ENCODE measurements around a stretch of chr2.

DNA sequence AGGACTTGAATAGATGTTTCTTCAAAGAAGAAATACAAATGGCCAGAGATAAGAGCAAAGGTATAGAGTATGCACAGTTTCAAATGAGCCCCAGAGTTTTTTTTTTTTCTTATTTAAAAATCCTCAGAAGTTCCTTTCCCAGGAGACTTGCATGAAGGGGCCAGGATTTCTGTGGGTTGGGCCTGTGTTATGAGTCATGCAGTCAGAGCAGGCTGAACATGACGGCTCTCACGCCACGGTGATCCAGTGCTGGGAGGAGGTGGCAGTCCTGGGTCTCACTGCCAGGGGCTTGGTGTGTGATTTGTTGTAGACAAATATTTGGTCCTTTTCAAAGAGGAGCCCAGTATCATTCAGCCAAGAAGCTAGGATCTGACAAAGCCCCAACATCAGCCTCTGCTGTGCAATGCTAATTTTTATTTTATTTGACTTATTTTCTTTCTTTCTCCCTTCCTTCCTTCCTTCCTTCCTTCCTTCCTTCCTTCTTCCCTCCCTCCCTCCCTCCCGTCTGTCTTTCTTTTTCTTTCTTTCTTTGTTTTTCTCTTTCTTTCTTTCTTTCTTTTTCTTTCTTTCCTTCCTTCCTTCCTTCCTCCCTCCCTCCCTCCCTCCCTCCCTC is 10.4 kb upstream of the KCNE4 start:
- PRO-cap, 3 experiments = peak in 1 of 3 experiments; most common plus-strand start position 246 of the sequence (in 1)

- PRO-cap, 3 experiments = peak in 3 of 3 experiments; most common plus-strand start chr2:223053050 (in 1); most common minus-strand start chr2:223052936 (in 1)
These were observed 721 bp downstream of the KCNE4 start for GRCh38 chr2:223052490-223053332.

DNA sequence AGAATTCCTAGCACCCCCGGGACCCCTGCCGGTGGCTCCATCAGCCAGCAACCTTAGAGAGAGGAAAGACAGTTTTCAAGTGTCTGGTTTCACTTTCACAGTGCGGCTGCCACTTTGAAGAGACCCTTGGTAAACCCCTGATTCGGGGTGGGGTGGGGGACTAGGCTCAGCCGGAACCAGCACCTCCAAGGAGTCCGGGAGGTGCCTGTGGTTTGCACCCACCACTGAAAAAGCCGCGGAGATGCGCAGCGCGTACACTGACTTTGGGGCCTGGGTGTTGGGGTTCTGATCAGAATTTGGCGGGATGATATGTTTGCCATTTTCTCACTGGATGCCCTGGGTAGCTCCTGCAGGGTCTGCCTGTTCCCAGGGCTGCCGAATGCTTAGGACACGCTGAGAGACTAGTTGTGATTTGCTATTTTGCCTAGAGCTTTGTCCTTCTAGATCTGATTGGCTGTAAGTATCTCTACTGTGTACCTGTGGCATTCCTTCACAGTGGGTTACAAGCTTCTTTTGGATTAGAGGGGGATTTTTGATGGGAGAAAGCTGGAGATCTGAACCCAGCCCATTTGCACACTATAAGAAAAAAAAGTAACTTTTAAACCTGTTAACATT is 1.4 kb downstream of the KCNE4 start:
- PRO-cap, 3 experiments = peak in 1 of 3 experiments; most common minus-strand start position 403 of the sequence (in 1)

DNA sequence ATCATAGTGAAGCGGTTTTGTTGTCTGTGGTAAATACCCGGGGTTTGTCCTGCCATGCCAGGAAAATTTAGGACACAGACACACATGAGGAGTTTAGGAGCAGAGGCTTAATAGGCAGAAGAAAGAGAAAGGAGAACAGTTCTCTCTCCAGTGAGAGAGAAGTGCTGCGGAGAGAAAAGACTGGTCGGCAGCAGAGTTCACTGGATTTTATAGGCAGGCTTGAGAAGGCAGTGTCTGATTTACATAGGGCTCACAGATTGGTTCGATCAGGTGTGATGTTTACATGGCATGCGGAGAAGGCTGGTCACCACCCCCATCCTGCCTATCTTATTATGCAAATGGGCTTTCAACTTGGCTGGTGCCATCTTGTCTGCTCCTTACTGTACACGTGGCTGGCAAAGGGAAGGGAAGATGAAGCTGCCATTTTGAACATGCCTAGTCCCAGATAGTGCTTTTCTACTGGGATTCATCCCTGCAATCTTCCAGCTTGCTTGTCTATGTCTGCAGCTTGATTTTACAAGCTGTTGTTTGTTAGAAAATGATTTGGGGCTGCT is 113.4 kb downstream of the AP1S3 start:
- PRO-cap, 3 experiments = no peak in any of the 3 experiments

DNA sequence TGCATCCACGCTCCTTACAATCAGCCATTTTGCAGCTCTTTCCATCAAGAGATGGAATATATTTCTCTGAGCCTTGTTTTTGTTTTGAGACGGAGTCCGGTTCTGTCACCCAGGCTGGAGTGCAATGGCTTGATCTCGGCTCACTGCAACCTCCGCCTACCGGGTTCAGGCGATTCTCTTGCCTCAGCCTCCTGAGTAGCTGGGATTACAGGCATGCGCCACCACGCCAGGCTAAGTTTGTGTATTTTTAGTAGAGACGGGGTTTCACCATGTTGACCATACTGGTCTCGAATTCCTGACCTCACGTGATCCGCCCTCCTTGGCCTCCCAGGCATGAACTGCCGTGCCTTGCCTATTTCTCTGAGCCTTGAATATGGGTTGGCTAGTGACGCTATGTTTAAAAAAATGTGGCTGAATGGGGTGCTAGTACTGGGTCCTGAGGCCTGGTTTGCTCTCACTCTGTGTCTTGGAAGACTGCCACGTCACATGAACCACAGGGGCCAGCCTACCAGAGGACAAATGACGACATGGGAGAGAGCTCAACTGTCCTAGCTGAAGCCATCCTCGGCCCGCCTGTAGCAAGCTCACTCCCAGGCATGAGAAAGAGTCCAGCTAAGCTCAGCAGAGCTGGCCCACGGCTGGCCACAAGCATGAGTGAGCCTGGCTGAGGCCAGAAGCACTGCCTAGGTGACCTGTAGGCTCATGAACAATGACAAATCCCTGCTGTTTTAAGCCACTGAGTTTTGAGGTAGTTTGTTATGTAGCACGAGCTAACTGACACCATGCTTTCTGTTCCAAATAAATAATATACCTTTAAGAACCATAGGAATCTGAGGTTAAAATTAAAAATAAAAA is 14.6 kb downstream of the WDFY1 start:
- PRO-cap, 3 experiments = no peak in any of the 3 experiments

- PRO-cap, 3 experiments = no peak in any of the 3 experiments
These were observed 3.3 kb downstream of the WDFY1 start for GRCh38 chr2:223941848-223942230.

- PRO-cap, 3 experiments = no peak in any of the 3 experiments
These were observed 4.3 kb upstream of the WDFY1 start for GRCh38 chr2:223949264-223949989.

DNA sequence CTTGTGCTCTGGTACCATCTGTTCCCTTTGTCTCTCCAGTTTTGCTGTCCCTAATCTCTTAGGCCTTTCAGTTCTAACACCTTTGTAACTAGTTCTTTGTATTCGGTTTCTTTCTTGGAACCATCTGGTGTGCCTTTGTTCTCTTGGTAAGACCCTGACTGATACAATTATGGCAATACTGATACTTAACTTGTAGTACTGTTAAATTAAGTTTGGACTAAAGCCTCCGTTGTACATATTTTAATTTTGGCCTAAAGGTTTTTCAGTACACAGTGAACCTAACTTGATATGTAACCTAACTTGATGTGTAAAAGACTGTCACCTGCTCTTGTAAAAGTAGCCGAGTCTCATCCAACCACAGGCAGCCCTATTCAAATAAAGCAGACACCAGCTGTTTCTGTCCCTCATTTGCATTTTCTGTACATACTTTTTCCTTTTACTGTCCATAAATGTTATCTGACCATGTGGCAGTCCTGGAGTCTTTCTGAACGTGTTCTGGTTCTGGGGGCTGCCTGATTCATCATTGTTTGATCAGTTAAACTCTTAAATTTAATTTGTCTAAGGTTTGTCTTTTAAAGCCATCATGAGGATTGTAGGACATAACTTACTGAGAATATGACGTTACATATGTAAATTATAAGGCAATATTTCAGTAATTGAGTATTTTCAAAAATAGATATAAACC is 4.7 kb upstream of the MRPL44 start:
- PRO-cap, 3 experiments = no peak in any of the 3 experiments

- PRO-cap, 3 experiments = no peak in any of the 3 experiments
These were observed 30.3 kb downstream of the SERPINE2 start for GRCh38 chr2:224008582-224009487.

- PRO-cap, 3 experiments = peak in 2 of 3 experiments; most common plus-strand start chr2:224038479 (in 1)
These were observed 751 bp downstream of the SERPINE2 start for GRCh38 chr2:224038196-224038873.

DNA sequence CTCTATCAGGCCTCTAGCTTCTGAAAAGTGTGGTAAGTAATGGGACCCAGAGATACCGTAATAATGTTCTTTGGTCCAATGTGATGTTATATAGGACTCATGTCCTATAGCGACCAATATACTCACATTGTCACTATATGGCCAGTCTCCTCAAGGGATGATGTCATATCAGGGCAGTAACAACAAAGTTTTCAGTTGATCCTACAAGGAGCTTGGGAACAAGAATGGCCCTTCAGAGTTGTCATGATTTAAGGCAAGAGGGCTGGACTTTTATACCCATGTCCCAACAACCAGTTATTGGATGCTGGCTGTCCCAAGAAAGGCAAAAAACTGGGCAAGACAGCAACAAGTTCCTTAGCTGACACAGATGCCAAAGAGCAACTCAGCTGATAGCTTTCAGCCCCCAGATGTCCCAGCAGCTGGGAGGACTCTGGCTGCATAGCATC is 33.2 kb upstream of the SERPINE2 start:
- PRO-cap, 3 experiments = no peak in any of the 3 experiments

GRCh38 chr2:224147205-224147612 is 108.1 kb upstream of the SERPINE2 start:
- PRO-cap, 3 experiments = no peak in any of the 3 experiments

- PRO-cap, 3 experiments = no peak in any of the 3 experiments
These were observed 172.6 kb upstream of the SERPINE2 start for GRCh38 chr2:224211644-224212176.

GRCh38 chr2:224527333-224528731 is 57.3 kb downstream of the CUL3 start:
- PRO-cap, 3 experiments = no peak in any of the 3 experiments

- PRO-cap, 3 experiments = no peak in any of the 3 experiments
These were observed 42.5 kb downstream of the CUL3 start for GRCh38 chr2:224542386-224543337.

GRCh38 chr2:224553939-224554835 is 31.0 kb downstream of the CUL3 start:
- PRO-cap, 3 experiments = no peak in any of the 3 experiments

DNA sequence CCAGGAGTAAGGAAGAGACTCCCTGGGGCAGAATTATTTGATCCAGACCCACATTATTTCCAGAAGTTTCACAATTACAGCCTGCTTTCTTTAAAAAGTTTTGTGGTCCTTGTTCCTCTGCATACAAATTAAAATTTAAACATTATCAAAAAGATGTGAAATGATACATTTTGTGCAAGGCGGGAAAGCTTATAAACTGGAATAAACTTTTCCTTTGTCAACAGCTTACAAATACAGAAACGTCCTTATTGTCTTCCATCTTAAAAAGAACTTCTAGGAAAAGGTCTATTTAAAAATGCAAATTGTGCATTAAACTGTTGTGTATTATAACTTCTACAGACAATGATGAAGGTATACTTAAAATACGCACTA is 5.1 kb downstream of the CUL3 start:
- PRO-cap, 3 experiments = no peak in any of the 3 experiments

GRCh38 chr2:224774458-224775122 is 58.4 kb upstream of the CCDC195 start:
- PRO-cap, 3 experiments = no peak in any of the 3 experiments

- PRO-cap, 3 experiments = no peak in any of the 3 experiments
These were observed 60.6 kb upstream of the CCDC195 start for GRCh38 chr2:224776828-224777164.

DNA sequence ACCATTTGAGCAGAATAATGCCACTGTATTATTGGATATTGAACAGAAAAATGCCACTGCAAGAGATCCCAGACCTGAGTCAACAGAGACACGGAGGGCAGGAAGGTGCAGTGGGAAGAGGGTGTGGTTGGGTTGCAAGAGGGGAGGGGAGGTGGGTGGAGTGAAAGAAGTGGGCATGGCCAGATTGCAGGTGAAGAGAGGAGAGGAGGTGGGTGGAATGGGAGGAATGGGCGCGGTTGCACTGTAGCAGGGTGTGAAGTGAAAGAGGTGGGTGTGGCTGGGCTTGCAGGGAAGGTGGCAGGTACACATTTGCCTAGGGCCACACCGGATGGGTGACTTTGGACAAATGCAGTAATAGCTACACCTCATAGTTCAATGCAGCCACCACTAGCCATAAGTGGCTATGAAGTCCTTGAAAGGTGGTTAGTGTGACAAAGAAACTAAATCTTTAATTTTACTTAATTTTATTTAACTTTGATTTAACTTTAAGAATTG is 71.0 kb downstream of the DOCK10 start:
- PRO-cap, 3 experiments = no peak in any of the 3 experiments